ENCODE measurements around the gene GLDC.

- PRO-cap = no peak
Observed at GRCh38 chr9:4839406-4840446, 47.0 kb downstream of the RCL1 start.

GRCh38 chr9:4933084-4933446 lies 52.0 kb upstream of the JAK2 start:
- PRO-cap = no peak

DNA sequence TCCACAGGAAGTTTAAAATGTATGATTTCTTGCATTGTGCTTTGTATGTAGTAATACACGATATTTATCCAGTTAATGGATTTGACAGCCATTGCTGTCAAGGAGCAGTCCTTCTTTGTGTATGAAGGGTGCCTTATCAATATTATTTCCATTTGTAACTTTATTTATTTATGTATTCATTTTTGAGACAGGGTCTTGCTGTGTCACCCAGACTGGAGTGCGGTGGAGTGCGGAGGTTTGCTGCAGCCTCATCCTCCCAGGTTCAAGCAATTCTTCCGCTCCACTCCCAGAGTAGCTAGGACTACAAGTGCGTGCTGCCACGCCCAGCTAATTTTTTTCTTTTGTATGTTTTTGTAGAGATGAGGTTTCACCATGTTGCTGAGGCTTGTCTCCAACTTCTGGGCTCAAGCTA lies 36.4 kb downstream of the JAK2 start:
- PRO-cap = no peak

DNA sequence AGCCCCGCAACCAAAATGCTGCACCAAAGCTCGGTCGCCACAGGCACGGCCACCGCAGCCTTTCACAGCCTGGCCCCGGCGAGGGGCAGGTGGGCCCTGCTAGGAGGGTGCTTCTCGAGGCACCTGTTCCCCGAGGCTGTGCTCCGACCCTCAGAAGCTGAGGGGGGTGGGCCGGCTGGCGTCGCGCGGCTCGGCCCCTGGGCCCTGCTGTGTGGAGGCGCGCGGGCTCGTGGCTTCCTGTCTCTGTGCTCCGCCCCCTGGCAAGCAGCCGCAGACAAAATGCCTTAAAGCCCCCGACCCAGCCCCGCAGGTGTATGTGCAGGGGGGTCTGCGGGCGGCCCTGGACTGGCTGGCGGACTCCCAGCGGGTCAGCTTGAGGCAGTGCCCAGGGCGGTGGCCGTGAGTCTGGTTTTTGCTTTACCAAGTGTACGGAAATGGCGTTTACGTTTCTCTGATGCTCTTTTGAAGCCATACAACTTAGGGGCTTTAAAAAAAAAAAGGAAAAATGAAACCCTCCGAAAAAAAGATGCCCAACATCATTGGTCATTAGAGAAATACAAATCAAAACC lies 57.8 kb downstream of the JAK2 start:
- PRO-cap = no peak

GRCh38 chr9:5493815-5494561 lies 16.3 kb upstream of the PDCD1LG2 start:
- PRO-cap = no peak

DNA sequence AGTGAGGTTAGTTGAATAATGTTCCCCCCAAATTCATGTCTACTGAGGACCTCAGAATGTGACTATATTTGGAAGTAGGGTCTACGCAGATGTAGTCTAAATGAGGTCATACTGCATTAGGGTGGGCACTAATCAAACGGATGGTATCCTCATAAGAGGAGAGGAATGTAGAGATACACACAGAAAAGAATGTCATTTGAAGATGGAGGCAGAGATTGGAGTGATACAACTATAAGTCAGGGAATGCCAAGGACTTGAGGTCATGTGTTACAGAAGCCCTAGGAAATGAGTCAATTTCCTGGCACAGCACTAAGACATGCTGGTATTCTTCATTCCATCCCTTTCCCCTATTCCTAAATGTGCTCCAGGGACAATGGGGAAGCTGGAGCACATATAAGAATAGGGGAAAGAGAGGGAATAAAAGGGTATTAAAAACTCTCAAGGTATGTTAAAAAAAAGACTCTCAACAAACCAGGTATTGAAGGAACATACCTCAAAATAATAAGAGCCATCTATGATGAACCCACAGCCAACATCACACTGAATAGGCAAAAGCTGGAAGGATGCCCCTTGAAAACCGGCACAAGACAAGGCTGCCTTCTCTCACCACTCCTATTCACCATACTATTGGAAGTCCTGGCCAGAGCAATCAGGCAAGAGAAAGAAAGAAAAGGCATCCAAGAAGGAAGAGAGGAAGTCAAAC lies 622 bp upstream of the PDCD1LG2 start:
- PRO-cap = bidirectional peak, plus-strand start at position 332 of the sequence, minus-strand start at position 217 of the sequence

GRCh38 chr9:5729870-5730609 lies 101.1 kb downstream of the RIC1 start:
- PRO-cap = no peak

GRCh38 chr9:5780609-5781346 lies 52.1 kb downstream of the ERMP1 start:
- PRO-cap = no peak

DNA sequence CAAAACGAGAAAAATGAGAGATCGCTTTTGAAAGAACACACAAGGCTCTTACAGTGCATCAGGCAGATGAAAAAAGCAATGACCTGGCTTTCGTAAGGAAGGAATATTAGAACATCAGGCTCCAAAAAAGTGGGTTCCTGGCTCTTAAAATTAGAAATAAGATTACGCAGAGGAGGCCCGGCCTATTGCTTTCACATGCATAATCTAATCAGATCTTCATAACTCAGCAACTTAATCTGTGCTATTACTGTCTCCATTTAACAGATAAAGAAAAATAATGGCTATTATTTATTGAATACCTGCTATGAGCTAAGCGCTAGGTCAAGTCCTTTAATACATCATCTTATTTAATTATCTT lies 384 bp upstream of the ERMP1 start:
- PRO-cap = no peak

DNA sequence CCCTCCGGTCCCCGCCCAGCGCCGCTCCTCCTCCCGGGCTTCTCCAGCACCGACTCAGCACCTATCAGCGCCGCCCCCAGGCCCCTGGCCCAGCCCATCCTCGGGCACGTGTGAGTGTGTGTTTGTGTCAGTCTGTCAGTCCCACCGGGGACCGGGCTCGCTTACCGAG lies 1.4 kb downstream of the KIAA2026 start:
- PRO-cap = no peak

DNA sequence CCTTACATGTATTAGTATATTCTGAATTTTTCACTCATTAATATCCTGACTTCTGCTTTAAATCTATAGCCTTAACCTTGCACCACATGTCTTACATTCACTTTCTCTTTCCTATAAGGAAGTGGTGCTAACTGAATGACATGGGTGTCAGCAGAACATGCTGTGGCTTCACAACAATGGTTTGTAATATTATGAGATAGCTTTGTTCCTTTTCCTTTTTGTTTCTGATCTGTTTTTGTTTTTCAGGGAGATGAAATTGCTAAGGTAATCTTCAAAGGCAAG lies 53.5 kb upstream of the RANBP6 start:
- PRO-cap = no peak

- PRO-cap = bidirectional peak, plus-strand start at chr9:6107076, minus-strand start at chr9:6106743
Observed at GRCh38 chr9:6106572-6106991, 91.2 kb upstream of the RANBP6 start.

DNA sequence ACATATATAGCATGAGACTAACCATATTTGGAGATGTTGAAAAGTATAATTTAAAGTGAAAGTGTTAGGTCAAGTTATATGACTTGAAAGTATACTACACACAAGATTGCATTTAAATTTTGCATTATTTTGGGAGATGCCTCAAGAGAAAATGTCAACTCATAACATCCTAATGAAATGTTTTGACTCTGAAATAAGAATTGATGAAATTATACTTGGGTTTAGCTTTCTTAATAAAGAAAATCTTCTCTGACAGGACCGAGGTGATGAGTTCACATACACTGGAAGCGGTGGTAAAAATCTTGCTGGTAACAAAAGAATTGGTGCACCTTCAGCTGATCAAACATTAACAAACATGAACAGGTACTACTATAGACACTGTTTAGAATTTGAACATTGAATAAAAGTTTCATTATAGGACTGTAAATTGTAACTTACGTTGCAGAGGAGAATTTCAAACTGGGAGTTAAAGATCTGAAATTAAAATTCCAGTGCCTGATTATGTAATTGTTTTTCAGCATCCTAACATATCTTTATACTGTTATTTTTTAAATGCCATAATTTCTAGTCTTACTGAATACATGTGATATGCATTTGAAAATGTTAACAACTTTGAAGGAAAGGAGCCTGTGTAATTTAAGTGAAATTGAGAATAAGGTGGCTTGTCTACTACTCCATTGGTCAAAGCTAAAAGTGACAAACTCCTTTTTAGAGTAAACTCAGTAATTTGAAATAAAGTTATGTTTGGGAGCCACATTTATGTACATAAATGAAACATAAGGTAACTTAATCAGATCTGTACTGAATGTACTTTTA lies 80.8 kb downstream of the UHRF2 start:
- PRO-cap = no peak

DNA sequence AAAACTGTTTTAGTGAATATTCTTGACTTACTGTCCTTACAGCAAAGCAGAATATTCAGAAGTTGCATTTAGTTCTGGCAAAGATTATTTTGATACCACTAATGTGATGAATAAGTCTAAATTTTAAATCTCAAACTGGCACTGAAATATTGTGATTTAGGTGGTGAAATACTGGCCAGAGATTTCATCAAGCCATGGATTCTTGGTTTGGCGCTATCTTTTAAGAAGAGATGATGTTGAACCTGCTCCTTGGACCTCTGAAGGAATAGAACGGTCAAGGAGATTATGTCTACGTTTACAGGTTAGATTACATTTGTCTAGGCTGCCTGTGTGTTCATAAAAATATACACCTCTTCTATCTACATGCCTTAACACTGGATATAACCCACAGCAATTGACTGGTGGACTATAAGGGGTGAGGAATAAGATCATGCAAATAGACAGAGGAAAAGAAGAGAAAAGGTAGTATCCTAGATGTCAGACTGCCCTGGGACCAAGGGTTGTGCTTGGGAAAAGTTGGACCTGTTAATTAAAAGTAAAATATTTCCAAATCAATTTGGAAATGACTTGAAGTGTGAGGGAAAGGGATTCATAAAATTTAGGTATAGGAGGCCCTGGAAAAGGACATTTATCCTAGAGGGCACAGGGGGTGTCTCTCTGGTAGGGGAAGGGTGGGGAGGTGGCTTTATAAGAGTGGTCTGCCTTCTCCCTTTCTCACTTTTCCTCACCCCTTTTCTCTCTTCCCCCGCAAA lies 85.0 kb downstream of the UHRF2 start:
- PRO-cap = no peak

DNA sequence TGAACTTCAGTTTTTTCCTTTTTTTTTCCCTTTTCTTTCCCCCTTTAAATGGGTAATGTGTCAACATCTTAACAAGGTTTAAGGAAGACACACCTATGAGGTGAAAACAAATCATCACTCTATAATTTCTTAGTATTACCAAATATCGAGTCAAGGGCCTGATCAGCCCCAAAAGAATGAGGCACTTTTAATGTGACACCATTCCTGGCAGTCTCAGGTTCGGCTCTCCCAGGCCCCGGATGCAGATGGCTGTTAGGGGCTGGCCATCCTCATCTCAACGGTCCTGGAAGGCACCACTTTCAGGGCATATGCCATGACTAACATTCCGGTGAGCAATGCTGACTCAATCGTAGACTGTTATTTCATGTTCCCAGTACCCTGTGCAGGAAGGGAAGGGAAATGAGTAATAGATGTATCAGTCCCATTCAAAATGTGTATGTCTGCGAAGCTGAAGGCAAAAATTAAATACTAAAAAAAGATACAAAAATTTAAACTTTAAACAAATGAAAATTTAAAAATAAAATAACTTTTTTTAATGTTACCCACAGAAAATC lies 79.2 kb downstream of the GLDC start:
- PRO-cap = no peak

GRCh38 chr9:6566844-6567108 lies 78.8 kb downstream of the GLDC start:
- PRO-cap = no peak

DNA sequence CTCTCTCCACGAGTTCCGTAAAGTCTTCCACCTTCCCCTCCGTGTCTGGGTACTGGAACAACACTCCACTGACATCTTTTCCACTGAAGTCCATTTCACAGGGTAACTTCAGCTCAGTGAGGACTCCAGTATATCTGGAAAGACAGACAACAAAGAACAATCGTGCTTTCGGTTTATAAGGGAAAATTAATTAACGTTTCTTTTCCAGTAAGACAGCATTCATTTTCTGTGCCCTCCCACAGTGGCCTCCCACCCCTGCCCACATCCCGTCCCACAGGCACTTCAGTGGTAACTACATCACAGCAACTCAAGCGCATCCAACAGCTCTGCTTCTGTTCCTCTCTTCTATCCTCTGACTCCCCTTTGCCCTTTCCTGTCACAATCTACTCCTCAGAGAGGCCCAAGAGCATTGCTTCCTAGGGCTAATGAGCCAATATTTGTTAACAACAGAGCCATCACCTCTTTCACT lies 40.4 kb downstream of the GLDC start:
- PRO-cap = no peak

- PRO-cap = no peak
Observed at GRCh38 chr9:6640174-6640531, 5.4 kb downstream of the GLDC start.

- PRO-cap = unidirectional peak, plus-strand start at chr9:6645912
Observed at GRCh38 chr9:6645014-6646018, at the start of gene GLDC. GLDC (minus strand) TSS chr9:6645729.

DNA sequence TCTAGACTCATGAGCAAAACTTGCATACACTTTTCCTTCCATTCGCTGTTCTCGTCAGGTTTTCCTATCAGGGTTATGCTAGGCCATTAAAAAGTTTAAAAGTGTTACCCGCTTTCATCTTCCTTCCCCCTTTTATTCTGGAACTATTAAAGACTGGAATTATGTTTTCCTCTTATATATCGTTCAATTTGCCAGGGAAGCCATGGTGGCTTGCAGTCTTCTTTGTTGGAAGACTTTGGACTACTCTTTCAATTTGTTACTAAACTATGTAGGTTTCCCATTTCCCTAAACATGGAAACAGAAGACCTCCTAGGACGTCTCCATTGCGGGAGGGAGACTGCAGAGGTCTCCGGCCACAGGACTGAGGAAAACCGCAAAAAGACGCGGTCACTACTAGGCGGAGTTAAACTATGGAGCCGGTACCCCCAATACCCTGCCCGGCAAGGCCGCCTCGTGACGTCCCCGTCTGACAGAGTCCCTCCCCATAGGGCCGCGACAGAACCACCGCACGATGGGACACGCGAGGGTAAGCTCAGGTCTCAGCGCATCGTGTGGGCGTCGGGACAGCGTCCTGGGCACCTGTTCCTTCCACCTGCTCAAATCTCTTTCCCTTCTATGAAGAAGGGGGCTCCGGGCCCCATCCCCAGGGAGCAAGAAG lies 35.1 kb upstream of the GLDC start:
- PRO-cap = bidirectional peak, plus-strand start at position 498 of the sequence, minus-strand start at position 412 of the sequence